ENCODE measurements around a stretch of chr16.

GRCh38 chr16:73020293-73020900 is 27.5 kb downstream of the ZFHX3 start:
- PRO-cap: no peak
- RAMPAGE, long total RNA, 2 experiments: no peak in any of the 2 experiments

- PRO-cap: bidirectional peak, plus-strand start at chr16:73058061, minus-strand start at chr16:73057906; bidirectional peak, plus-strand start at chr16:73058339, minus-strand start at chr16:73058325
- RAMPAGE, long total RNA, 2 experiments: no peak in any of the 2 experiments
Observed at GRCh38 chr16:73058034-73058788, 10.3 kb upstream of the ZFHX3 start.

DNA sequence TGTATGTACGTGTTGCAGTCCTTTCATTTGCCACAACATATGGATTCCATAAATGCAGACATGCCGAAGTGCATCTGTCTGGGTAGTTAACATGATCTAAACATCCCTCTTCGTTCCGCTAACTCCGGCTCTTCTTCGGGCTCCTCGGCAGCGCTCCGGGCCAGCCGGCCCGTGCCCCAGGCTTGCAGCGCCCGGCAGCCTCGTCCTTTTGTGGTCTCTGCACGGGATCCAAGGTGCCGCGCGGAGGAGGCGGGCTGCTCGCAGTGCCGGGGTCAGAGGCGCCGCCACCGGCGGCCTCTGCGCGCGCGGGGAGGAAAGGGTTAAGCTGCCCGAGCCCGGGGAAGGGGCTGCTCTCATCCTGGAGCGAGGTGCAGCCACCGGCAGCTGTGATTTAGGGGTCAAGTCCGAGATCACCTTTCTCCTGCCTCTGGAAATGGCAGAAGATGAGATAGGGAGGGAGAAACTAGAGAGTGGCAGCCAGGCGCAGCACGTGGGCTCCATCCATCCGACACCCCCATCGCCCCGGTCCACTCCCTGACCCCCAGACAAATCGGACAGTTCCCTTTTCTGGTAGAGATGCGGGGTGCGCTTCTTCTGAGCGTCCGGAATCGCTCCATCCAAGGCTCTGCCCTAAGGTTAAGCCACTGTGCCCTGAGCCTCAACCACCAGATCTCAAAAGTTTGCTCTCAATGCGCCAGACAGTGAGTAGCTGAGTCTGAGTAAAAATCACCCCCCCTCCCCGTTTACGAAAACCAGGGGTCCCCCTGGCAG is 15.1 kb upstream of the ZFHX3 start:
- PRO-cap: no peak
- RAMPAGE, long total RNA, 2 experiments: no peak in any of the 2 experiments

DNA sequence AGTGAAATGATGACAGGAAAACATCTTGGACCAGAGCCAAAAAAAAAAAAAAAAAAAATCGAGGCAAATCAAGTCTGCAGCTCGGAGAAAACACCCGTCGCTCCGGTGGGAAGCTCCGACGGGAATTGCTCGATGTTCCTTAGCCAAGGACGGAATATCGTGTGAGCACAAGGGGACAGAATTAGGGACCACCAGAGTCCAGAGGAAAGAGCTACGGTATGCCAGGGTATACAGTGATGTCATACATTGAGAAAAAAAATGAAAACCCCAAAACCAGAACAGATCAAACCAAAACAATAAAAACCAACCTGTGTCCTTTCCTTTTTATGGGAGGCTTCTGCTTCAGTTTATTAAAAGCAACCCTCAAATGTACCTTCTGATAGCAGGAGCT is 185.1 kb upstream of the ZFHX3 start:
- PRO-cap: no peak
- RAMPAGE, long total RNA, 2 experiments: no peak in any of the 2 experiments

DNA sequence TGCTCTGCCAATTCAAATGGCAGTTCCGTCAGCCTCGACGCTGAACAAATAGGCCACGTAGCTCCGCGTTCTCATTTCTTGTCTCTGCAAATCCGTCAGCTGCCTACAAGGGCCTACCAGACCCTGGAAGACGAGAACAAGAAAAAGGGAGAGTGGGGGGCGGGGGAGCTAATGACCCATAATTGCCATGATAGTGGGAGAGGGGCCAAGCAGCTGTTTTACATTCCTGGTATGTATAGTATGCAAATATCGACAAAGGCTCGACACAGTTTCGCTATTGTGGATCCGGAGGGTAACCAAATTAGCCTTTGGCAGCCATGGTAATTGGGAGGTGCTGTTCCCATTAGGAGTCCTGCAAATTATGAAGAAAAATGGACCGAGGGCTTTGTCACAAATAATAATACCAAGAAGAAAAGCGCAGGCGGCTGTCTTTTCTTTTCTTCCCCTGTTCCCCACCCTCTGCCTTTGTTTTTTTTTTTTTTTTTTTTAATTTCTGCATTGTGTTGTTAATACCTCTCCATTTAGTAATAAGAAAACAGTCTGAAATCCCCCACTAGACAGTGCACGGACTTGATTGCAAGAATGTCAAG is 435.6 kb upstream of the ZFHX3 start:
- PRO-cap: no peak
- RAMPAGE, long total RNA, 2 experiments: no peak in any of the 2 experiments

GRCh38 chr16:73690464-73690833 is 606.2 kb upstream of the PSMD7 start:
- PRO-cap: no peak
- RAMPAGE, long total RNA, 2 experiments: no peak in any of the 2 experiments

- PRO-cap: no peak
- RAMPAGE, long total RNA, 2 experiments: no peak in any of the 2 experiments
Observed at GRCh38 chr16:74297408-74297807, 794 bp downstream of the PSMD7 start.

- PRO-cap: no peak
- RAMPAGE, long total RNA, 2 experiments: no peak in any of the 2 experiments
Observed at GRCh38 chr16:74317523-74317994, 20.9 kb downstream of the PSMD7 start.

GRCh38 chr16:74406571-74407004 is 14.7 kb downstream of the CLEC18B start:
- PRO-cap: no peak
- RAMPAGE, long total RNA, 2 experiments: no peak in any of the 2 experiments

- PRO-cap: no peak
- RAMPAGE, long total RNA, 2 experiments: no peak in any of the 2 experiments
Observed at GRCh38 chr16:74439590-74439997, 18.3 kb upstream of the CLEC18B start.

- PRO-cap: no peak
- RAMPAGE, long total RNA, 2 experiments: no peak in any of the 2 experiments
Observed at GRCh38 chr16:74479972-74480638, 58.8 kb upstream of the CLEC18B start.

GRCh38 chr16:74600997-74601610 is 5.8 kb downstream of the GLG1 start:
- PRO-cap: no peak
- RAMPAGE, long total RNA, 2 experiments: no peak in any of the 2 experiments

DNA sequence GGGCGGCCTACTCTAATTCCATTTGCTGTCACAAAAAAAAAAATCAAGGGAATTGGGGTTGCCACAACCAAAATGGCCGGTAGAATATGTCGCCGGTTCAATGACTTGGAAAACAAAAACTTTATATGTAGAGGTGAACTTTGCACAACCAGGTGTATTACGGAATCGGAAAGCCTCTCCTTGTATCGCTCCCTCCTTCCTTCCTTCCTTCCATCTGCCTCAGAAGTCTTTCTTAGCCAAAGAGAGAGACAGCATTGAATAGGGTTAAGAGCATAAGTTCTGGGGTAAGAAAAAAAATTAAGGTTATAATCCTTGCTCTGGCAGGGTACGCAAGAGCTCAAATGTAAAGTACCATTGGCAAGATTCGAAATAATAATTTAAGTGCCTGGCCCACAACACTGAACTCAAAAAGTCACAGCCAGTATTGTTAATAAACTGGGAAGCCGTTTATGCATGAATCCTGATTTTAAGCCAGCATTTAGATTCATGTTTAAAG is 469 bp upstream of the GLG1 start:
- PRO-cap: no peak
- RAMPAGE, long total RNA, 2 experiments: no peak in any of the 2 experiments

DNA sequence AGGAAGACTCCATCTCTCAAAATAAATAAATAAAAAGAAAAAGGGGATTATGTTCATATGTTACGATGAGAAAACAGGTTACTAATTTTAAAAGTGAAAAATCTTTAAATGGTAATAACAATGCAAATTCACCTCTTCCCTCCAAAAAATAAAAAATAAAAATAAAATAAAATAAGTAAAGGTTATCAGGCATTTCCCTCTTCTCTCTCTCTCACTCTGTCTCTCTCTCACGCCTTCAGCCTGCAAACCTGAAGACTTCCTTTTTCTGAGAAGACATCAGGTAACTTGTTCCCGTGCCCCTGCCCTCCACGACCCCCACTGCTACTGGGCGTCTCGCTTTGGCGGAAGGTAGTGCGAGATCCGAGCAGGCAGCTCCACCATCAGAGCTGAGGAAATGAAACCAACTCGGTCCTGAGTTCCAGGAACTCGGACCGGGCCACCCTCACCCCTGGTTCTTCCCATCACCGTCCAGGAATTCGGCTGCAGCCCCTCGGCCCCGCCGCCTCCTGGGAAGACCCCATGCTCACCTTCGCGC is 669 bp downstream of the MLKL start:
- PRO-cap: no peak
- RAMPAGE, long total RNA, 2 experiments: no peak in any of the 2 experiments

- PRO-cap: no peak
- RAMPAGE, long total RNA, 2 experiments: no peak in any of the 2 experiments
Observed at GRCh38 chr16:74738239-74738575, 36.4 kb downstream of the FA2H start.

DNA sequence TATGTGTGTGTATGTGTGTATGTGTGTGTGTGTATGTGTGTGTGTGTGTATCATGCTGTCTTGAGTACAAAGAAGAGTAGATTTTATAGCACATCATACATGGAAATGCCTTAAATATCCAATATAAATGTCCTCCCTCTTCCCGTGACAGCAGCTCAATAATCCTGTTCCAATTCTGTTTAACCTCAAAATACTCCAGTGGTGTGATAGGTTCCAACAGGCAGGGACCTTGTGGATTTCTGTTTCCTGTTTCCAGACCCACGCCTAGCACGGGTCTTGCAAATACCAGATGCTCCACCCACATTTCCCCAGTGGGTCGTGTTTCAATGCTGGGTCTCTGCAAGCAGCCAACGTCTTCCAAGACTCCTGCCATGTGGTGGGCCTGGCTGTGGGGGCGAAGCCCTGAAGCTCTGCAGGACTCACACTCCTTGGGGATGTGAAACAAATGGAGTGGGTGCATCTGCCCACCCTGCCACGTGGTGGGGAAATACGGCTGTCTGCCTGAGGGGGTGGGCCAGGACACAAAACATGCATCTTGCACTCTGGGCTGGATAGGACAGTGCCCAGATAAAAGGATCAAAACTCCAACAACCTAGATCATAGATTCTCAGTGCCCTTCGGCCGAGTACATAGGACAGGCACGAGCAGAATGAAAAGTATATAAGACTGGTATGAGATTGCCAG is 32.6 kb downstream of the FA2H start:
- PRO-cap: no peak
- RAMPAGE, long total RNA, 2 experiments: no peak in any of the 2 experiments

- PRO-cap: no peak
- RAMPAGE, long total RNA, 2 experiments: no peak in any of the 2 experiments
Observed at GRCh38 chr16:74921268-74922484, 63.2 kb downstream of the WDR59 start.

- PRO-cap: no peak
- RAMPAGE, long total RNA, 2 experiments: no peak in any of the 2 experiments
Observed at GRCh38 chr16:74956301-74956936, 28.5 kb downstream of the WDR59 start.

GRCh38 chr16:74965481-74966237 is 19.3 kb downstream of the WDR59 start:
- PRO-cap: no peak
- RAMPAGE, long total RNA, 2 experiments: no peak in any of the 2 experiments

- PRO-cap: no peak
- RAMPAGE, long total RNA, 2 experiments: no peak in any of the 2 experiments
Observed at GRCh38 chr16:75109827-75110438, 6.6 kb downstream of the LDHD start.